Left lobe of liver (tissue), 1 donor: ENCODE measurements around the genes GOLGA2, GLE1 and DOLPP1.

DNA sequence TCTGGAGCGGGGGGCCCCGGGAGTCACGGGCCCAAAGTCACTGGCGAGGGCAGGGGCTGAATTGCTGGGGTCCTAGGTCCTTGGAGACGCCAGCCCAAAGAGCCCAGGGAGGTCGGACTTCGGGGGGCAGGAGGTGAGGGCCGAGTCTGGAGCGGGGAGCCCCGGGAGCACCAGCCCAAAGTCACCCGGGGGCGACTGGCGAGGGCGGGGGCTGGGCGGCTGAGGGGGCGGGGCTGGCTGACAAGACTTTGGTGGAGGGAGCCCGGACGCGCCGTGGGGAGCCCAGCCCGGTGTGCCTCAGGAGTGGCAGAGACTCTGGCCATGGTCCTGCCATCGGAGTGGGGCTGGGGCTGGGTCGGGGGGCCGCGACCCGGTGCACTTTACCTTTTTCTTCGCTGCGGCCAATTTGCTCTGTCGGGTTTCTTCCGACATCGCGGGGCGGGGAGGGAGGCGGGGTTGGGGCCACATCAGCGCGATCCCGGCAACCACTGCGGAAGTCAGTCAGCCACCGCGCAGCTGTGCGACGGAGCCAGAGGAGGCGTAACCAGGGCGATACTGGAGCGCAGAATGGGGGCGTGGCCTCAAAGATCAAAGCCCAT is at the start of gene GOLGA2:
Gene GOLGA2 (minus strand): TSS at position 499 of the 599 bp plus-strand sequence.
- PRO-cap: bidirectional peak, plus-strand start at position 240 of the sequence, minus-strand start at position 197 of the sequence; bidirectional peak, plus-strand start outside the sequence, minus-strand start at position 499 of the sequence

- PRO-cap: no peak
Observed at GRCh38 chr9:128412219-128412895, 8.3 kb upstream of the CERCAM start.

DNA sequence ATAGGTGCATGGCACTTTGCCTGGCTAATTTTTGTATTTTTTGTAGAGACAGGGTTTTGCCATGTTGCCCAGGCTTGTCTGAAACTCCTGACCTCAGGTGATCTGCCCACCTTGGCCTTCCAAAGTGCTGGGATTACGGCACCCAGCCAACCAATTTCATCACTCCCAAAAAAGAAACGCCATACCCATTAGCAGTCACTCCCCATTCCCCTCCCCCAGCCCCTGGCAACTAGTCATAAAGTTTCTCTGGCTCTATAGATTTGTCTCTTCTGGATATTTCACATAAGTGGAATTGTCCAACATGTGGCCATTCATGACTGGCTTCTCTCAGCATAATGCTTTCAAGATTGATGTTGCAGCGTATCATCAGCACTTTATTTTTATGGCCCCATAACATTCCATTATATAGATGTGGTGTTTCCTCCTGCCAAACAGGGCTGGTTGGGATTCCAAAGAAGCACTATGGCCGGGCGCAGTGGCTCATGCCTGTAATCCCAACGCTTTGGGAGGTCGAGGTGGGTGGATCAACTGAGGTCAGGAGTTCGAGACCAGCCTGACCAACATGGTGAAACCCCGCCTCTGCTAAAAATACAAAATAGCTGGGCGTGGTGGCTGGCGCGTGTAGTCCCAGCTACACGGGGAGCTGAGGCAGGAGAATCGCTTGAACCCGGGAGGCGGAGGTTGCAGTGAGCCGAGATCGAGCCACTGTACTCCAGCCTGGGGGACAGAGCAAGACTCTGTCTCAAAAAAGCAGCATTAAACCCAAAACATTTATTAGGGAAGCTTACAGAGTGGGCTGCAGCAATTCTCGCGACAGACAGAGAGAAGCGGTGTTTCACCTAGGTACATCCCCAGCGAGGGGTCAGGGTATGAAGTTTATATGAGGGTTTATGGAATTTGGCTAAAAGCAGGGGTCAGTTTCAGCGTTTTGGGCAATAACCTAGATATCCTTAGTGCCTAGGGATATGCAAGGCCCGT is 1.1 kb upstream of the GLE1 start:
- PRO-cap: no peak

- PRO-cap: unidirectional peak, plus-strand start at chr9:128504208; bidirectional peak, plus-strand start at chr9:128504719, minus-strand start at chr9:128504603
Observed at GRCh38 chr9:128504124-128505001, at the start of gene GLE1. Gene GLE1, plus strand, starts transcription at chr9:128504719.

DNA sequence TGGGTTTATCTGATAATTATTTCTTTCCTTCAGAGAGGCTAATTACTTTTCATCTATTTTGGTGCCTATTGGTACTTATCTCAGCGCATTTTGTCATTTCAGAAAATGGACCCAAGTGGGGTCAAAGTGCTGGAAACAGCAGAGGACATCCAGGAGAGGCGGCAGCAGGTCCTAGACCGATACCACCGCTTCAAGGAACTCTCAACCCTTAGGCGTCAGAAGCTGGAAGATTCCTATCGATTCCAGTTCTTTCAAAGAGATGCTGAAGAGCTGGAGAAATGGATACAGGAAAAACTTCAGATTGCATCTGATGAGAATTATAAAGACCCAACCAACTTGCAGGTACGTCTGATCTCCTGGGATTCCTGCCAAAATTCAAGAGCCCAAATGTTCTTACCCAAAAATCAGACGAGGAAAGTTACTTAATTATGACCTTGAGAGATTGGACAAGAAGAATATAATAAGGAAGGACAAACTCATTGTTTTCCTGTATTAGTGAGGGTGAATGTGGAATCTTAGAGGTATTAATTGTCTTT is 14.3 kb downstream of the SPTAN1 start:
- PRO-cap: no peak

DNA sequence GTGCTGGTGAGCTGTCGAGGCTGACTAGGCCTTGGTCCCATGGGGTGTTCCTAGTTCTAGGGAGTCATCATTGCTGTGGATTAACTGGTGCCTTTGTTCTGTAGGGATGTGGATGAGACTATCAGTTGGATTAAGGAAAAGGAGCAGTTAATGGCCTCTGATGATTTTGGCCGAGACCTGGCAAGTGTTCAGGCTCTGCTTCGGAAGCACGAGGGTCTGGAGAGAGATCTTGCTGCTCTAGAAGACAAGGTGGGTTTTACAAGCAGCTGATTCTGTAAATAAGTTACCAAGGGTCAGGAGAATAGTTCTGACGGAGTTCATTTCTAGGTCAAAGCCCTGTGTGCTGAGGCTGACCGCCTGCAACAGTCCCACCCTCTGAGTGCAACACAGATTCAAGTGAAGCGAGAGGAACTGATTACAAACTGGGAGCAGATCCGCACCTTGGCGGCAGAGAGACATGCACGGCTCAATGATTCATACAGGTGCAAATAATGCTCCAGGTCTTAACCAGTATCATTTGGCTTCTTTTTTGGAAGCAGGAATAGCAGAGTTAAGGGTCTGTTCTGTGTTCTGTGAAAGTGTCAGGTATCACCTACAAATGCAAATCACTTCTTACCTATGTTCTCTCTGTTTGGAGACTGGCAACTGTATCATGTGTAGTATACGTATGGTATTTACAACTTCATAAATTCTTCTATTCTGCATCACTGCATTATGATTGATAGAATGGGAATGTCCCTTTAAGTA is 24.8 kb downstream of the SPTAN1 start:
- PRO-cap: unidirectional peak, plus-strand start at position 389 of the sequence; unidirectional peak, plus-strand start at position 420 of the sequence

DNA sequence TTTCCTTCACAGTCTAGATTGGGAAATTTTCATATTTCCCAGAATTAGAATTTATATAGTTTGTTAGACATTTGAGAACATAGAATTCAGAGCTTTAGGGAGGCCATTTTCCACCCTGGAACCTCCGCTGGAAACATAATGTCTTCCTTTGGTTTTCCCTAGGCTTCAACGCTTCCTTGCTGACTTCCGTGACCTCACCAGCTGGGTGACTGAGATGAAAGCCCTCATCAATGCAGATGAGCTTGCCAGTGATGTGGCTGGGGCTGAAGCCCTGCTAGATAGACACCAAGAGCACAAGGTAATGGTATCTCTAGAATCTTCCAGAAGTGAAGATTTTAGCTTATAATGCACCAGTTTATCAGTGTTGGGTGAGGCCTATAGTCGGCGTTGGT is 25.6 kb downstream of the SPTAN1 start:
- PRO-cap: no peak

DNA sequence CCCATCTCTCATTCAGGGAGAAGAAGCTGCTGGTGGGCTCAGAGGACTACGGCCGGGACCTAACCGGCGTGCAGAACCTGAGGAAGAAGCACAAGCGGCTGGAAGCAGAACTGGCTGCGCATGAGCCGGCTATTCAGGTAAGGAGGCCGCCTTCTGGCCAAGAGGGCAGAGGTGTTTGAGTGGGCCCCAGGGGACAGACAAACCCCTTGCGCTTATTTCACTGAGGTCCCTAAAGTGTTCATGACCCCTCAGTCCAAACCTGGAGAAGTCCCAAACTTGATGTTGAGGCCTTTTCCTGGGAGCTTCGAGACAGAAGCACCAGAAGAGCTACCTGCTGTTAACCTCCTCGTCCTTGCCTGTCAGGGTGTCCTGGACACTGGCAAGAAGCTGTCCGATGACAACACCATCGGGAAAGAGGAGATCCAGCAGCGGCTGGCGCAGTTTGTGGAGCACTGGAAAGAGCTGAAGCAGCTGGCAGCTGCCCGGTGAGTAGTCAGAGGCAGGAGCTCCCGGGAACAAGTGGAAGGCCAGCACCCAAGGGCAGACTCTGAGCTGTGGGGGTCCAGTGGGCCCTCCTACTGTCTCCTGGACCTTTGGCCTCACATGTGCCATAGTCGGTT is 38.9 kb downstream of the DYNC2I2 start:
- PRO-cap: no peak

DNA sequence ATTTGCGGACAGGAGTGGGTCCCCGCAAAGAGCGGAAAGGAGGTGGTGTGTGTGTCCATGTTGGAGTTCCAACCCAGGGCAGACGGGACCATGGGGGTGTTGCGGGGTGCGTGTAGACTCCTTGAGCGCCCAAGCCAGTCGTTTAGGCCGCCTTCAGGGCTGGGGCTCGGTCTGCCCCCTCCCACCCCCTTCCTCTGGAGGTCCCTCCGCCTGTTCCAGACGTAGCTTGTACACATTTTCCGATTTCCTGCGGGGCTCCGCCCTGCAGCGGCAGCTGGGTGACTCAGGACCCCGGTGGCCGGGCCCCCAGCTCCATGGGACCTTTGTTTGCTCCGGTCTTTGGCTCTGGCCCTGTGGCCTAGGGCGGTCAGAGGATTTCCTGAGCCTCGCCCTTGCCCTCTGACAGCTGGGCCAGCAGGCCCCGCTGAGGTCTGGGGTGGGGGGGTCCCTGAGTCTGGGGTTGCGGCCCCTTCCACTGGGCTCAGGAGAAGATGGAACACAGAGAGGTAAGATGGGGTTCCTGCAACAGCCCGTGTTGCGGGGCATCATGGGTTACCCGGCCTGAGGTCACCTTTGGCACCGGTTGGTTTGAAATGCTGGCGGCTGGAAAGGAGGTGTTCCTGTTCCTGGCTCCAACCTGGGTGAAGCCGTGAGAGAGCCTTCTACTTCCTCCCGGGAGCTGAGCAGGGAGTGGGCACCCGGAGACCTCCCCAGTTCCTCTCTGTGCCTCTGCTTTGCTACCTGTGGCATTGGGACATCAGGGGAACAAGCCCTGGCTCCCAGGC is 1.5 kb downstream of the PKN3 start:
- PRO-cap: unidirectional peak, minus-strand start at position 144 of the sequence

- PRO-cap: bidirectional peak, plus-strand start at chr9:128725231, minus-strand start at chr9:128724939
Observed at GRCh38 chr9:128724707-128725377, 915 bp upstream of the ZDHHC12 start.

- PRO-cap: unidirectional peak, plus-strand start at chr9:128863846
Observed at GRCh38 chr9:128863755-128863954, 18.1 kb downstream of the KYAT1 start.

GRCh38 chr9:128898585-128899321 is 16.8 kb downstream of the LRRC8A start:
- PRO-cap: bidirectional peak, plus-strand start at chr9:128899258, minus-strand start at chr9:128899133

GRCh38 chr9:128913093-128913893 is 7.5 kb upstream of the PHYHD1 start:
- PRO-cap: no peak

DNA sequence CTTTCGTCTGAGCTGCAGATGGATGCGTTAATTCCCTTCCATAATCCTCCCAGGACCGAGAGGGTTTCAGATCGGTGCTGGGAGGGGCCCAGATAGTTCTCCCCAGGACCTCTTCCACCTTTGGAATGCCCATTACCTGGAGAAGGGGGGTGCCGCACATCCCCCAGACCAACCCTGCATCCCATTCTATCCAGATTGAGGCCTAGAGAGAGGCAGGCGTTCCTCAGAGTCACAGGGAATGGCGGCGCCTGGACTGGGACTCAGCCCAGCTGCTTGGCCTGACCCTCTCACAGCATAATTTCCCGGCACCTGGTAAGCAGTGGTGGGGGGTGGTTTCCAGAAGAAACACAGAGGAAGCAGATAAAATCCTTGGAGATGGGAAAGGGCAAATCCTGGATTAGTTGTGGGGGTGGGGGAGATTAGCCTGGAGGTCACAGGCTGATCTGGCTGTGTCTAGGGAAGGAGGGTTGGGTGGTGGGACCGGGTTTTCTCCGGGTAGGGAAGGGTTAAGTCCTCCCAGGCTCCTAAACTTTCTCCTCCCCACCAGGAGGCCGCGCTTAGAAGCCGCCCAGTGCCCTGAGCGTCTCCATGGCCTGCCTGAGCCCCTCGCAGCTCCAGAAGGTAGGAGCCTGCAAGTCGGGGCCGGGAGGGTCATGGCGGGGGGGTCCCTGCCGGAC is 1.1 kb downstream of the PHYHD1 start:
- PRO-cap: bidirectional peak, plus-strand start at position 560 of the sequence, minus-strand start at position 451 of the sequence

DNA sequence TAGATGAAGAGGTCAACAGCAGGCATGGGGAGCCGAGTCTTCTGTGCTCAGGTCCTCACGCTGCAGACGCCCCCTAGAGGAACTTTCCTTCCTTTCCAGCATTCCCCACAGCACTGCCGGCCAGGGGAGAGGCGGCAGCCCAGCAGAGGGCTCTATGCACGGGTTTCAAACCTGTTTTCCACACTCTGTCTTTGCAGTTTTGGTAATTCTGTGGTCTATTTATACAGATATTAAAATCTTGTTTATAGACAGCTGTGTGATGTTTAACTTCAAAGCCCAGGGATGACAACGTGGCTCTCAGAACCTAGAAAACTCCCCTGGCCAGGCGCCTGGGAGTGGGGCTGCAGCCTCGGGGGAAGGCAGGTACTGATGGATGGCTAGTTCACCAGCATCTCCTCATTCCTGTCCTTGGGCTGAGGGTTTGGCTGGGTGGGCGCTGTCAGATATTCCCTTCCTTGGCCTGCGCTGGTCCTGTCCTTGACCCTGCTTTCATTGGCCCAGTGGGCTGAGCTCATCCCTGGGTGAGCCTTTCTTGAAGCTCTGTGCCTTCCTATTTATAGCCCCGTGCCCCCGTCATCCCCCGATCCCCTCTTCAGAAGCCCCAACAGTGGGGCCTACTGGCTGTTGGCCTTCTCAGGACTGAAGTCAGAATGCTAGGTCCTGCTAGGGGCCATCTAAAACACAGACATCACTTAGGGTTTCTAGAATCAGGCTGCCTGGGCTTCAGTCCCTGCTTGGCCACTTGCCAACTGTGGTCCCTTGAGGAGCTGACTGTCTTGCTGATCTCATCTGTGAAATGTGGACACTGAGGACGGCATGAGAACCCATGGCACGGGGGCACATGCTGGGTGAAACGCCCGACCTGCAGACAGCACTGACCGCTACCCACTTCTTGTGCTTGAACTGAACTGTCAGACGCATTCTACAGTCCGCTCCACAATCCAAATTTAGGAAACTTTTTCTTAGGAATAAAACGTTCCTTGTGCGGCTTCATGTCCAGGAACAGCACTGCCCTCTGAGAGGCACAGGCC is 21.0 kb downstream of the SH3GLB2 start:
- PRO-cap: no peak

GRCh38 chr9:129064495-129064951 is 16.4 kb upstream of the DOLPP1 start:
- PRO-cap: bidirectional peak, plus-strand start at chr9:129064826, minus-strand start at chr9:129064713

- PRO-cap: no peak
Observed at GRCh38 chr9:129068476-129069062, 12.3 kb upstream of the DOLPP1 start.

DNA sequence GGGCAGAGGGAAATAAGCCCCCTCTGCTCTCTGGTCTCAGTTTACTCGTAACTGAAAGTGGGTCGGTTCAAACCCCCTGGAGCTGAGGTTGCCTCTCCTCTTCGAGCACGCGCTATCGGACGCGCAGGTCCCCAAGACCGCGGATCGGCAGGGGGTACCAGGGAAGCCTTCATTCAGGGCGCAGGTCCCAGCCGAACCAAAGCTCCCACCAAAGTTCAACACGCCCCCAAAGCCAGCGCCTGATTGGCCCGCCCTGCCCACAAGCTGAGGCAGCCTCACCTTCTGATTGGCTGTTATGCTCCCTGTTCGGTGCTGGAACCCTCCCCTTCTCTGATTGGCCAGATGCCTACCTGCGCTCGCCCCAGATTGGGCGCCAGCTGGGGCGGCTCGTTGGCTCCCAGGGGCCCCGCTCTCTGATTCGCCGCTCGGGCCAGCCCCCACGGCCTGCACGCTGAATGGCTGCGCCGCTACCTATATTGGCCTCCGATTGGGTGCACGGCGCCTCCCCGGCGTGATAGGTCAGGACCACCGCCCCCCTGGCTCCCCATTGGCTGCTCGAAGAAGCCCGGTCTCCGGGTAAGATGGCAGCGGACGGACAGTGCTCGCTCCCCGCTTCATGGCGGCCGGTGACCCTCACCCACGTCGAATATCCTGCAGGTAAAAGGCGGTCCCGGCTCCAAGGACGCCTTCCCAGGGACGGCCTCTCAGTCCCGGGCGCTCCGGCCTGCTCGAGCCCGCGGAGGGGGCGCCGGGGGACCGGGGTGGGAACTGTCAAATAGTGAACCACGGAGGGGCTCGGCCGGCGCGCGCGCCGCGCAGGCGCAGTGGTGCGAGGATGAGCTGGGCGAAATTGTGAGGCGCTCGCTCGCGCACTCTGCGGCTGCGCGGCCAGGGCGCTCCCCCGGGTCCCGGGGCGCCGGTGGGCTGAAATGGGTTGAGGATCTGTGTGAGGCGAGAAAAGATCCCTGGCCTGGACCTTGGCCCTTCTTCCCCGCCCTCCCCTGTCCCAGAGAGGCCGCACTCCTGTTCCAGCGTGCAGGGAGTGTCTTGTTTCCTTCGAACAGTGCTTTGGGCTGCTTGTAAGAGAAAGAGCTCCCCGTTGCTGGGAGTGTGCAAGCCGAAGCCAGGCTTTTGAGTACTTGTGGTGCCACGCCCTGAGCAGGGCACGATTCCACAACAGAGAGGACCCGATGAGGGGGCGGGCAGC is at the start of gene DOLPP1:
Gene DOLPP1 (plus strand): TSS at position 561 of the 1,207 bp plus-strand sequence.
- PRO-cap: bidirectional peak, plus-strand start at position 561 of the sequence, minus-strand start at position 448 of the sequence; bidirectional peak, plus-strand start at position 872 of the sequence, minus-strand start at position 826 of the sequence

DNA sequence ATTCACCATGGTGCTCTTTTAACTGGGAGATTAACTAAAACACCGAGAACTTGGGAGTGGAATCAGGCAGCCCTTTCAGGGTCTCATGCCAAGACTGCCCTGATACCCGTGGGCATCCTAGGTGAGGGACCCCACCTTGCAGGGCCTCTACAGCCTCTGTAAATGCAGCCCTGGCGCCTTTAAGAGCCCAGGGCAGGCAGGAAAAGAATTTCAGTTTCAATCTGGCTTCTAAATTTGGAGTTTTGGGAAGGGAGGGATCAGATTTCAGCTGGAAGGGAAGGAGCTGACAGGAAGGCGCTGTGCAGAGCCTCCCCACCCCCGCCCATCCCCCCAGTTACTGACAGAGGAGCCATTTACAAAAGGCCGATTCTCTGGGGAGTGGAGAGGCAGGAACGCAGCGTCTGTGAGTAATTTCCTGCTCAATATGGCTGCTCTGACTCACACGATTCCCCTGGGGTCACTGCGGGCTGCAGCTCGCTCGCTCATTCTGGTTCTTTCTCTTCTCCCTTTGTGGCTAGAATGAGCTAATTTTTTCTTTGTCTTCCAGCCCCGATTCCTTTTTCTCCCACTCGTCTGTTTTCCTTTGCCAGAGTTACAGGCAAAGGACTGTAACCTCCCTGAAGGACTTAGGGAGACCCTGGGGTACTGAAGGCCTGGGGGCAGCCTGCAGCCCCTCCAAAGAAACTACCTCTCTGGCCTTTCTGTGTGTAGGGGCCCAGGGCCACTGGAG is 28.7 kb downstream of the PTPA start:
- PRO-cap: bidirectional peak, plus-strand start at position 366 of the sequence, minus-strand start at position 181 of the sequence

GRCh38 chr9:129164039-129164597 is 13.9 kb downstream of the IER5L start:
- PRO-cap: no peak